ENCODE results near the genes C2orf72 and ARMC9.

DNA sequence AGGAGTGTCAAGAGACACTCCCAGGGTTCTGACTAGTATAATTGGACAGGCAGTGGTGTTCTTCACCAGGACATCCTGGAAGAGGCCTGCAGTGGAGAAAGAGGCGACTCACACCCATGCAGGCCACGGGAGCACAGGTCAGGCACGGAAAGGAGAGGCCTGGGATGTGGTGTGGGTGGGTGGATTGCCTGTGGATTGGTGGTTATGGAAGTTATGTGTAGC lies 14.1 kb upstream of the SPATA3 start:
- PRO-cap, 2 experiments = no peak in any of the 2 experiments

DNA sequence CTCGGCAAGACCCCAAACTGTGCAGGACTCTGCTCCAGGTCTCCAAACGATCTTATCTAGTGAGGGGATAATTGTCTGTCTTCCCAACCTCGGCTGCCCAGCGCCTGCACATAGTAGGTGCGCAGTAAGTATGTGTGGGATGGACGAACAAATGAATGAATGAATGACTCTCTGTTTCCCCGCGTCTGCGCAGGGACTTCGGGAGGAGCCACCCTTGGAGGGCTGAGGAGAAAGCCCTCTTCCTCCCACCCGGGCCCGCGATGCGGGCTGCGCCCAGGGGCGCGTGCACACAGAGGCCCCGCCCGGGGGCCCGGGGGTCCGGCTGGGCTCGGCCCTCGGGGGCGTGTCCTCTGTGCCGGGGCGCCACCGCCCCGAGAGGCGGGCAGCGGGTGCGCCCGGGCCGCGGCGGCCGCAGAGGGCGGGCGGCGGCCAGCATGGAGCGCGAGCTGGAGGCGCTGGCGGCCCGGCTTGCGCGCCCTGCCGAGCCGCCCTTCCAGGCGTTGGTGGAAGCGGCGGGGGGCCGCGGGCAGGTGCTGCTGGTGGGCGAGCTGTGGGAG lies at the start of gene C2orf72:
Gene C2orf72 (plus strand): TSS at position 392 of the 557 bp plus-strand sequence.
- PRO-cap, 2 experiments = peak in 2 of 2 experiments; most common plus-strand start position 414 of the sequence (in 2); most common minus-strand start position 156 of the sequence (in 1)

GRCh38 chr2:231050096-231050889 lies 6.4 kb upstream of the PSMD1 start:
- PRO-cap, 2 experiments = peak in 1 of 2 experiments; most common plus-strand start chr2:231050557 (in 1); most common minus-strand start chr2:231050391 (in 1)

- PRO-cap, 2 experiments = no peak in any of the 2 experiments
Measured at GRCh38 chr2:231123076-231123972, 1.5 kb downstream of the HTR2B start.

DNA sequence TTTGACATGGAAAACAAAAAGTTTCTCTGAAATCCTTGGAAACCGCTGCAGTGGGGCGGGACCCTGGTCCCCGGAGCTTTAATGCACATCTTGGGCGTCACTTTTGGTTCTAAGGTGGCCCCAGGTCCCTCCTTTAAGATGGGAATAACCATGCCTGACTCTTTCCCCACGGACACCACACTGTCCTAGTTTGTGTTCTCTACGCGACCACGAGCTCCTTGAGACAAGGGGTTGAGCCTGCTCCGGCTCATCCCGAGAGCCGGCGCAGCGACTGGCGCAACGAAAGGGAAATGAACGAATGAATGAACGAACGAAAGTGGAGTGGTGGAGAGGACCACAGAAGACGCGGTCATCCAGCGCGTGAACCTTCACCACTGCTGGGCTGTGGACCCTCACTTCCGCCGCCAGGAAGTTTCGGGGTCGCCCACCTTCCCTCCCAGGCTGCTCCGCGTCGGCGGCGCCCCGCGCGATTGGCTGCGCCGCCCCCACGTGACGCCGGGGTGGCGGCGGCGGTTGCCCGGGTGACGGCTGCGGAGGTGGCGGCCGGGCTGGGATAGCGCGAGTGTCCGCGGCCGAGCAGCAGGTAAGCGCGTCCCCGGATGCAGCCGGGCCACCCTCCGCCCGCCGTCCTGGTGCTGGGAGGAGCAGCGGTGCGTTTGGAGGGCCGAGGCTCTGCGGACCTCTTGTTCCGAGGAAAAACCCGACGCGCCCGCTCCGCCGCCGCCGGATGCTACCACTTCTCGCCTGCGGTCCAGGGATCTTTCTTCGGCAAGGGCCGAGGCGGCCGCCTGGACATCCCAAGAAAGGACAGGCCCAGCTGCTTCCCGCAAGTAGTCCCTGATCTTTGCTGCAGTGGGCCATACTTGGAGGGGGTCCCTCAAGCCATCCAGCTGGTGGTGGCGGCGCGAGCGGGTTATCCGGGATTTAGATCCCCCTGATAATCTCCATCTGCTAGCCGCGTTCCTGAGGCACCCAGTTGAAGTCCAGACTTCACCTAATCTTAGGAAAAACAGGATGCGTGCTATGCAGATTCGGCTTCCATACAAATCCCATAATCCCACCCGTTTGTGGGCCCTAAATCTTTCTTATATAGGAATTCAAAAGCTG lies at the start of gene ARMC9:
Gene ARMC9 (plus strand): TSS at position 516 of the 1,107 bp plus-strand sequence.
- PRO-cap, 2 experiments = peak in 2 of 2 experiments; most common plus-strand start position 561 of the sequence (in 2)

GRCh38 chr2:231355413-231355560 lies 40.2 kb upstream of the B3GNT7 start:
- PRO-cap, 2 experiments = no peak in any of the 2 experiments

DNA sequence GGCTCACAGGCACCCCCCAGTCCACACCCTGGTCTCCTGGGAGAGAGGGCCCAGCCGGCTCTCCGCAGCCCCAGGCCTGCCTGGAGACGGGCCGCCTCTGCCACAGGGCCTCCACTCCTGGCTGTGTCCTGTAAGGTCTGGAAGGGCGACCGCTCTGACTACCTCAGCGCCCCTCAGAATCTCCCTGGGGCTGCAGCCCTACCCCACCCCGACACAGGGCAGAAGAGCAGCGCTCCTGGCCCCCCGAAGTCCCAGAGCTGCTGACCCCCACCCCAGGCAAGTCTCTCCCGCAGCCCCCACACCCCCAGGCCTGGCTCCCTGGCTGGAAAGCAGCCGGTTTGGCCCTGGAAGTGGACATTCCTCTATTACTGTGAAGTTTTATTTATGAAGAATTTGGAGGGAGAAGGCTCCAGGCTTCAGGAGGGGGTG lies 3.9 kb downstream of the B3GNT7 start:
- PRO-cap, 2 experiments = no peak in any of the 2 experiments

- PRO-cap, 2 experiments = no peak in any of the 2 experiments
Measured at GRCh38 chr2:231455711-231456417, 8.4 kb downstream of the NCL start.

DNA sequence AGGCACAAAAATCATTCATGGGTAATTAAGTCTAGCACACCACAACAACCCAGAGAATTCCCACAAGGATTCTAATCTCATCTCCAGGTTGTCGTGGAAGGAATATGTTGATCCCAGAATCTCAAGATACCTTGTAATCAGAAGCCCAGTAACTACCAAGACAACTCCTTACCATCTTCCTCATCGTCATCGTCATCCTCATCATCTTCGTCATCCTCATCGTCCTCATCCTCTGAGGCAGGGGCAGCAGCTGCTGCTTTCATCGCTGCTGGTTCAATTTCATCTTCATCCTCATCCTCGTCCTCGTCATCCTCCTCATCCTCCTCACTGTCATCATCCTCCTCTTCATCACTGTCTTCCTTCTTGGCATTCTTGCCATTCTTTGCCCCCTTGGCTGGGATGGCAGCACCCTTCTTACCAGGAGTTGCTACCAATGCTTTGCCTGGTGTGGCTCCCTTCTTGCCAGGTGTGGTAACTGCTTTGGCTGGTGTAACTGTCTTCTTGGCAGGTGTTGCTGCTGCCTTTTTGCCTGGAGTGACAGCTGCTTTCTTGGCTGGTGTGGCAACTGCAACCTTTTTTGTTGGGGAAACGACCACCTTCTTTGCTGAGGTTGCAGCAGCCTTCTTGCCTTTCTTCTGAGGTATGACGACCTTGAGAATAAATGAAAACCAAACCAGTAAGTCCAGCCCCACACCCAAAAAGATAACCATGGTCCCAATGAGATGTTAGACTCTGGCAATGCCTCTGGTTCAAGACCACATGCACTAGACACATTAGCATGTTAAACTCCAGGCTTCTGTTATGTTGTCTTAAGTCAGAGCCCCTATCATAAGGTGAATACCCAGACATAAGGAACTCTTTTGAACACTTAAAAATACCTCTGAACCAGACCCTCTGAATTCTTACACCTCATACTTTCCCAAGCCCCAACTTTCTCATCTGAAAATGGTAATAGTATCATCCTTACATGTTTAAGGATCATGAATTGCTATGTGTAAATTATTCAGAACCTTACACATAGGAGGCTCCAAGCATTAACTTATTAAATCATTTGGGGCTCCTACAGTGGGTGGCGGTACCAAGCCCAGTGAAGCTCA lies 2.6 kb downstream of the NCL start:
- PRO-cap, 2 experiments = no peak in any of the 2 experiments

DNA sequence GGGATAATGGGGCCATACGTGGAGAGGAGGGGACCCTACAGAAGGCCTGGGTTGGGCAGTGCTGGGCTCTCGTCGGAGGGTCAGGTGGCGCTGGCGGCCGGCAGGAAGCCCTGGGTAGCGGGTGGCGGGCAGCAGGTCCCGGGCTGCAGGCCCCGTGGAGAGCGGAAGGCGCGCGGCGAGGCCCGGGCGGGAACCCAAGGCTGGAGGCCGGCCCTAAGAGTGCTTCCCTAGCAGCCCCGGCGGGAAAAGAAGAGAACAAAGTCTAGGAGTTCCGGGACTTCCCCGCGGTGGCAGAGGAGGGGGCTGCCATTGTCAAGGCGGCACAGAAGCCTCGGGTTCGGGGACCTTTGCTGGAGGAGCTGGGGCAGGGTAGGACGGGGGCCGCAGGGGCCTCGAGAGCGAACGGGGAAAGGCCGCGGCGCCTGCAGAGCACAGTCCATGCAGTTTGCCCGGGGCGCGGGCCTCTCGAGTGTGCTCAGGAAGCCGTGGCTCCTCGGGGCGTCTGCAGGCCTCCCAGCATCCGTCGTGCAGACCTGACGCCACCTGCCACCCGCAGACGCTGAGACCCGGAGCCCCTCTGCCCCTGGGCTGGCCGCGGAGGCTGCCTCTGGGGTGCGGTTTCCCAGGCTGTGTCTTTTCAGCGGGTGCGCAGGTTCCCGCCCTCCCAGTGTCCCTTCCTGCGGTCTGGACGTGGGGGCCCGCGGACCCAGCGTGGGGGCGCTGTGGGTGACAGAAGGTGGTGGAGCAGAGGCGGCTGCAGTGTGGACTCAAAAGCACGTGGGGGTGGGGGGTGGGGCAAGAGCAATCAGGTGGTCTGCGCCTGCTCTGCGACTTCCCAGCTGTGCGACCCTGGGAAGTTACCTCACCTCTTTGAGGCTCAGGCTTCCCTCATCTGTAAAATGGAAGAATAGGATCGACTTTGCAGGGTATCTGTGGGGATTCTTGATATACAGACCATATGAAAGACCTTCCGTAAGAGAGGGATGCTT lies 19.4 kb upstream of the NCL start:
- PRO-cap, 2 experiments = peak in 1 of 2 experiments; most common minus-strand start position 769 of the sequence (in 1)

DNA sequence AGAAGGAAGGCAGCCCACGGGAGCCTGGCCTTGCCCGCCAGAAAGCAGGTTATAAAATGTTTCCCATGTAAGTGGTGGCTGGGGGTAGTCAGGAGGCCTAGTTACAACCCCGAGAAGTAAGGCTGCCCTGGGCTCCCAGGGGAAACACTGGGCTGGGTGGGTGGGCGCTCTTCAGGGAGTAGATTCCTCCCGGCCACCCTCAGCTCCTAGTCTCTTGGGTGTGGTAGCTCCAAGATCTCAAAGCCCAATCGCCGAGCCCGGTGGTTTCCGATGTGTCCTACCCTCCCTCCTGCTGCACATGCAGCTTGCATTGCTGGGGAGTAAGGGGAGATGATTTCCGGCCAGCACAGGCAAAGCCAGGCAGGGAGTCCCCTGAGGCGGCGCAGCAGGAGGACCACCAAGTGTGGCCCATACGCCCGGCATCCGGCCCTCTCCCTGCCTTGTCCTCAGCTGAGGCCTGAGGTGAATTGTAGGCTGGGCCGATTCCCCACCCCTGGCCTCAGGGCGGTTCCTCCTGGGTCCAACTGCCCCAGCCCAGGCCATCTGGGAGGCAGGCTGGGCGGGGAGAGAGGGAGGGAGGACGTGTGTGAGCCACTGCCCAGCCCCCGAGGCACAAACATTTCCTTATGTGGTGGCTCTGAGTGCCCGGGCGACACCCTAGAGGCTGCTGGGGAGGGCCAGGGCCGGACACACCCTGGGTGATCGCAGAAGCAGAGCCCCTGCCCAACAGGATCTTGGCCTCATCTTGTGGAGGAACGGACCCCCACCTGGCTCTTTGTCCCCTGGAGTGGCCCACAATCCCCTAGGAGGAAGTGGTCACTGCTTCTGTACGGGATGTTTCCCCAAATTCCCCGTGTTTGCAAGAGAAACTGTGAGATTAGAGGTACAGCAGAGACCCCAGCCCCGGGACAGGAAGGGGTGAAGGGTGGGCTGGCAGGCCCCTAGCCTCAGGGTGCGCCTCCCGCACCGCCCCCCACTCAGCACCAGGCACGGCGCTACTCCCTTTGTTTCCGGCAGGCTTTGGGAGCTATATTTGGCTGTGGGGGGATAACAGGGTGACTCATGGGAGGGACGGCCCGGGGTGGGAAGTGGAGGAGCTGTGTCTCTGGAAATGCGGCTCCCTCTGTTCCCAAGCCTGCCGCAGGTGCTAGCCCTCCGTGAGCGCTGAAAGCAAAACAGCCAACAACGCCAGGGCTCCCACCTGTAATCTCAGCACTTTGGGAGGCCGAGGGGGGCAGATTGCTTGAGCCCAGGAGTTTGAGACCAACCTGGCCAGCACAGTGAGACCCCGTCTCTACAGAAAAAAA lies 41.9 kb upstream of the PTMA start:
- PRO-cap, 2 experiments = peak in 2 of 2 experiments; most common plus-strand start position 660 of the sequence (in 2); most common minus-strand start position 448 of the sequence (in 2)

- PRO-cap, 2 experiments = peak in 2 of 2 experiments; most common plus-strand start chr2:231710466 (in 2); most common minus-strand start chr2:231710277 (in 2)
Measured at GRCh38 chr2:231710028-231710888, 1.9 kb downstream of the PTMA start.

GRCh38 chr2:231782322-231782934 lies 1.3 kb upstream of the PDE6D start:
- PRO-cap, 2 experiments = no peak in any of the 2 experiments

DNA sequence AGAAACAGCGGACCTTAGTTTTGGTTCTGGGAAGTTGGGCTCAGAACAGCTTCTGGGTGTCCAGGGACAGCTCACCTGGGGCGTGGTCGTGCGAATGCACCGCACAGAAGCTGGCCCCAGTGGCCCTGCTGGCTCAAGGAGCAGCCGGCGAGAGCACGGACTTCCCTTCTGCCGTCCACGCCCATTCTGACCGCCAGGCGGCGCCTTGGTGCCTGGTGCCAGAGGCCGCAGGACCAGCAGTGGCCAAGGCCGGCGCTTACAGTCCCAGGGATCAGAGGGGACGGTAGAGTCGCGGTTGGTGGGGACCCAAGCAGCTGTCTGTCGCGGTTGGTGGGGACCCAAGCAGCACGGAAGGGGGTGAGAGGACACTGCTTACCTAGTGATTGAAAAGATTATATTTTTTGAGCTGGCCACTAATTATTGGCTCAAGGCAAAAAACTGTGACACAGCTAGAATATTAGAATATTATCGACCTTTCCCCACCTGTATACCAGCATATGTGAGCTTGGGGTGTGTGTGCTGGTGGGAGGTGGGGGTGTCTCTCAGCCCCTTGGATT lies 25.7 kb downstream of the NPPC start:
- PRO-cap, 2 experiments = no peak in any of the 2 experiments

- PRO-cap, 2 experiments = no peak in any of the 2 experiments
Measured at GRCh38 chr2:232133881-232134229, 172.3 kb downstream of the DIS3L2 start.

GRCh38 chr2:232315272-232316376 lies 62.9 kb upstream of the ALPP start:
- PRO-cap, 2 experiments = no peak in any of the 2 experiments

- PRO-cap, 2 experiments = no peak in any of the 2 experiments
Measured at GRCh38 chr2:232458870-232459369, 3.0 kb downstream of the ALPI start.

GRCh38 chr2:232548164-232548941 lies 2.0 kb downstream of the TIGD1 start:
- PRO-cap, 2 experiments = no peak in any of the 2 experiments

DNA sequence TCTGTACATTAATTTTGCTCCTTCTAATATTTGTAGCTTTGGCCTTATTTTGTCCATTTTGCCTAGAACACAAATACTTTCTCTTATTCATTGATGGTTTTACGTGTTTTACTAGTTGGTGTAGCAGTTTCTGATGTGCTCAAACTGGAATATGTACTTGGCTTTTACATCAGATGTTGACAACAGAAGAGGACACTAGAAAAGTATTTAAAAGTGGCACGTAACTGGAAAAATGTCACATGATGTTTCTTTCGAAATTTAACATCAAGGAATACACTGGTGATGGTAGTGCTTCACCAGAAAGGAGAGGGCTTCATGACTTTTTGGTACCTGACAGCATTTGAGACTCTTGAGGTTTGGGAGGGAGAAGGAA lies 1.4 kb downstream of the GIGYF2 start:
- PRO-cap, 2 experiments = no peak in any of the 2 experiments

DNA sequence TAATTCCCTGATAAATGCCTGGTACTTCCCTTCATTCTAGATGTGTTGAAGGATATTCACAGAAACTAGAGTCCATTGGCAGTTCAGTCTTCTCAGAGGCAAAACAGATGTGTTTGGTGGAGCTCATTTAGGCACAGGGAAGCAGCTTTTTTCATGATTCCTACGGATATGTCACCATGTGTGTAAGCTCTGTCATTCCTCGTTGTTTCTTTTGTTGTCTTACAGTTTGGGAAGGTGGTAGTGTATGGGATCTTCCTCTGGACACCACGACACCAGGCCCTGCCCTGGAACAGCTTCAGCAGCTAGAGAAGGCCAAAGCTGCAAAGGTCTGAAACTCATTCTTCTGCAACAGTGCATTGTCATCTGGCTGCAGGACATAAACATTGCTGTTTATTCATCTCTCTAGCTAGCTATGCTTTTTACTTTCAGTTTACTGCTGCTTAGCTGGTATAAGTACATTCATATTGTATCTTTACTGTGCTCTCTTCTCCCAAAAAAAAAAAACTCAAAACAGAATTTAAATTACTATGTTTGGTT lies 39.1 kb upstream of the KCNJ13 start:
- PRO-cap, 2 experiments = no peak in any of the 2 experiments

Data from Metastatic Liver Carcinoma in the Adrenal Gland (tissue), 2 donors.